Cerebellum (tissue), 5 donors: ENCODE measurements around the genes C9orf152, TXN, ZNF483 and PTGR1.

- PRO-cap, 3 experiments = no peak in any of the 3 experiments
- RAMPAGE, long total RNA = no peak
Observed at GRCh38 chr9:109791295-109791551, 11.2 kb downstream of the PALM2AKAP2 start.

- PRO-cap, 3 experiments = no peak in any of the 3 experiments
- RAMPAGE, long total RNA = no peak
Observed at GRCh38 chr9:109816357-109817127, 36.5 kb downstream of the PALM2AKAP2 start.

- PRO-cap, 3 experiments = no peak in any of the 3 experiments
- RAMPAGE, long total RNA = no peak
Observed at GRCh38 chr9:109907278-109908297, 127.6 kb downstream of the PALM2AKAP2 start.

DNA sequence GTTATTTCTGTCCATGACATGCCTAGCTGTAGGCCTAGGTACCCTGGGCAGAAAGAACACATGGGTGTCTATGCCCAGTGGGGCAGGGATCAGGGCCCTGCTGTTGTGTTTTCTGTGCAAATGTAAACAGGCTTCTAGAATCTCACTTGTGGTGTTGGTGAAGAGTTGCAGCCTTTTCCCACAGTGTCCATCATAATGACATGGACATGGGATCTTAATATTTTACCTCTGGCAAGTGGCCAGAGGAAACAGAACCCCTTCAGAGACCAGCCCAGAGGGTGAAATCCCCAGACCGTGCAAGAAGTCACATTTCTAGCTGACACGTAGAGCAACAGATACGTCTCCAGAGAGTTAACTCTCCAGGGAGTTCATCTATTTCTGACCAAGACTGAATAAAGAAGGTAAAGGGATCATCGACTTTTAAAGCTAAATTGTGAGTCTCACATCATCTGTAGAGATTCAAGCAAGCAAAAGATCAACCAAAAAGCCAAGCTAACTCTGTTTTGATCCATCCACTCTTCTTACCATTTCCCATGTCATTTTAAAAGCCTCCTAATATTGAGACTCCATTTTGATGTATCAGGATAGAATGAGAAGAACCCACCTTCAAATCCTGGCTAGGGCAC, 79.0 kb downstream of the C9orf152 start:
- PRO-cap, 3 experiments = no peak in any of the 3 experiments
- RAMPAGE, long total RNA = no peak

- PRO-cap, 3 experiments = no peak in any of the 3 experiments
- RAMPAGE, long total RNA = no peak
Observed at GRCh38 chr9:110168473-110169108, 39.4 kb downstream of the C9orf152 start.

GRCh38 chr9:110207966-110208549, at the start of gene C9orf152:
Gene C9orf152, minus strand, starts transcription at chr9:110208159.
- PRO-cap, 3 experiments = no peak in any of the 3 experiments
- RAMPAGE, long total RNA = no peak

GRCh38 chr9:110256177-110257253, at the start of gene TXN:
Gene TXN, minus strand, starts transcription at chr9:110256507.
- PRO-cap, 3 experiments = peak in 3 of 3 experiments; most common plus-strand start chr9:110256723 (in 3); most common minus-strand start chr9:110256561 (in 3)
- RAMPAGE, long total RNA = start-site peak on the minus strand at chr9:110256441-110256598, 7,288 and 1,623 reads in 2 replicates

DNA sequence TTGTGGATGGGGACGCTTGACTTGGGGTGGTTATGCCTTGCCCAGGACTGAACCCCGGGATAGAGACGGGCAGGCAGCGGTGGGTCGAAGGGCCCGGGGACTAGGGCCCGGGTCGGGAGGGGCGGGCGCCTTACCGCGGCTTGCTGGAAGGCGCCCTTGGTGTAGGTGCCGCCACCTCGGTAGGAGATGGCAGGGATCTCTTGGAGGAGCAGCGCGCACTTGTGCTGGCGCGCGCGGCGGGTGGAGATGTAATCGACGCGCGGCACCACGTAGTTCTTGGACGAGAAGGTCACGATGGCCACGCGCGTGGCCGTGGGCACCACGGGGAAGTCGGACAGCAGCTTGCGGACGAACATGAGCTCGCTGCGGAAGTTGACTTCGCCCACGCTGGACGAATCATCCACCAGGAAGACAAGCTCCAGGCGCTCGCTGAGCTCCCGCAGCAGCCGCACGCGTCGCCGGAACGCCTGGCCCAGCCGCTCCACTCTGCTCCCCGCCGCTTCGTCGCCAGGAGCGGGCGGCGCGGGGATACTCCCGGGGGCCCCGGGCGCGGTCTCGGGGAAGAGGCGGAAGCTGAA, 573 bp downstream of the SVEP1 start:
- PRO-cap, 3 experiments = peak in 3 of 3 experiments; most common plus-strand start position 272 of the sequence (in 2); most common minus-strand start position 221 of the sequence (in 2)
- RAMPAGE, long total RNA = no peak

DNA sequence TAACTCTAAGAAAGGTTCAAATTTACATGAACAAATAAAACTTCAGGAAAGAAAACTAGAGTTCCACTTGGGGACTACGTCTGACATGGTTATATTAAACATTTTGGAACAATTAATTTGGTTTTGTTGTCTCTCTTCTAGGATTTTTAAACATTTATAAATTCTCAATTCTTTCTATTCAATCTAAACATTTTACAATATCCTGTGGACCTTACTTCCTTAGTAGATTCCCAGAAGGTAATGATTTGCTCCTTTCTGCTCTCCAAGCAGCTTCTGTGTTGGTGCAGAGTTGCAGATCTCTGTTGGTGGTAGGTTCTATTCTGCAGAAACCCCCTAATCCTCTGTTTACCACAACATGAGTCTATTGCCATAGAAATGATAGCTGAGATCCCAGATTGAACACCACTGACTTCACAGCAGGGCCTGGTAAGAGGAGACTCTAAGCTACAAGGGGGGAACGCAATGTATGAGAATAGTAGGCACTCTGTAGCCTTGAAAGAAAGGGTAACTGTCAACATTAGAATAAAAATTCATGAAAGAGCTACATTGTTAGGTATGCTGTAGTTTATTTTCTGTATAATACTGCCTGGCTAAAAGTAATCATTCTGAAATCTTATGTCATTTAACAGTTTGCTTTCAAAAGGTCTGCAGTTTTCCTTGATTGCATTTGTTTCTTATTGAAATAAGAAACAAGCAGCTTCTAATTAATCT, 59.4 kb downstream of the MUSK start:
- PRO-cap, 3 experiments = no peak in any of the 3 experiments
- RAMPAGE, long total RNA = no peak

DNA sequence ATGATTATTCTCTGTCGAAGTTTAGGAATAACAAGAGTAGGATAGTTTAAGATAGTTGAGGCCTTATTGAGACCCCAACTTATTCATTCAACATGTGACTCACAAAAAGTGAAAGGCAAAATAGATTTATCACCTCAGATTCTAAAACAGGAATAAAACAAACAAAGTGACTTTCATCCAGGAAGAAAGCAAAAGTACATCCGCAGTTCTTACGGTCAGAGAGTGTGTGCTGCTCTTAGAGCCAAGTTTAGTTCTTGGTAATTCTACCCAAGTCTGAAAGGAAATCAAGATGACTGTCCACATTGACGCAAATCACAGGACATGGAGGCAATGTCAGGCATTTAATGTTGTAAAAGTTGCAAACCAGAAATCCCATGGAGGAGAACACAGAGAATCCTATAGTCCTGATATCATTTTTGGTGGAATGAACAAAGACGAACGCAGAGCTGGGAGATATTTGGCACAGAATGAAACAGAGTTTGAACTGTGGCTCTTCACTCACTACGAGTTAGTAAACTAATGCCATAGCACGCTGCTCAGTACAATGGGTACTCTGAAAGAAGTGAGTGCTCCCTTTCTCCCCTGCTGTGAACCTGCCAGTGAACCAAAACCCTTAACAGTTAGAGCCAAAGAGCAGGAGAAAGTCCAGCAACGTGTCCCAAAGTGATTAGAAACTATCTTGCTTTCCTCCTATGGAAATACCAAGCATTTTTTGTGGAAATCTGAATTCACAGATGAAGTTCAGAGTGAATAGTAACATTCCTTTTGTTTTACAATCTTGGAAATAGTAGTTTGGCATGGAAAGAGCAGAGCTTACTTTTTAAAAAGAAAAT, 74.2 kb downstream of the MUSK start:
- PRO-cap, 3 experiments = no peak in any of the 3 experiments
- RAMPAGE, long total RNA = no peak

GRCh38 chr9:110777227-110777504, 108.6 kb downstream of the MUSK start:
- PRO-cap, 3 experiments = no peak in any of the 3 experiments
- RAMPAGE, long total RNA = no peak

DNA sequence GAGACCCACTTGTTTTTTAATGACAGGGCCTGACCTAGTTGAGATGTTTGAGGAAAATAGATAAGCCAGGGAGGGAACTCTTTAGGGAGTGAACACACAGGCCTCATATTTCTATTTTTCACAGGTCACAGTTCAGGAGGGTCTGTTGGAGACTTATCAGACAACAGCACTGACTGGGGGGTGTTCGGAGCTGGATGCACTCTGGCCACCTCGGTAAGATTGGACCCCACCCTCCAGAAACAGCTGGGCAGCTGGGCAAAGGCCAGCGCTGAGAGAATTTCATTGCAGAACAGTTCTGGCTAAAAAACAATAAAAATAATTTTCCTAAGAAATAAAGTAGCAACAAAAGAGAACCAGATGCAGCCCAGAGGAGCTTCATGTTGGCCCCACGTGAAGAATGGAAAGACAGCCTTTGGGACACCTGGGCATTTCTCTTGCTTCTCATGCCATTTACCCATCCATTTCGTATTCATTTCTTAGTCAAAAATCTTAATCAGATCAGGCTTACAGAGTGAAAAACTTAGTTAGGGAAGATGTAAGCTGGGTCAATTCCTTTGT, 142.7 kb downstream of the LPAR1 start:
- PRO-cap, 3 experiments = no peak in any of the 3 experiments
- RAMPAGE, long total RNA = no peak

DNA sequence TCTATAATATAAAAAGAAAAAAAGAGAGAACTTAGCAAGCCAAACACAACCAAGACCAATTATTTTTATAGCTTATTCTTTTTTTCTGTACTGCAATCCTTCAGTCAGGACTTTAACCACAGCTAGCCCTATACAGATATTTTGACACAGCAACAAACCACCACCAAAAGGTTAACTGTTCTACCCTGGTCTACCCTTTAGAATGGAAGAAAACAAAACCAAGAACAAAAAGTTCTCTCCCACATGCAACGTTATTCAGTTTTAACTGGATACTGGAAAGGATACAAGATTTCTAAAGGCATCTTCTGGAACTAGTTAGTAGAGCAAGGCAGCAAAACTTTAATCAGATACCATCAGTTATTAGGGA, 32.6 kb downstream of the ECPAS start:
- PRO-cap, 3 experiments = no peak in any of the 3 experiments
- RAMPAGE, long total RNA = no peak

GRCh38 chr9:111524675-111525822, at the start of gene ZNF483:
Gene ZNF483, plus strand, starts transcription at chr9:111525179.
- PRO-cap, 3 experiments = peak in 3 of 3 experiments; most common plus-strand start chr9:111525204 (in 2); most common minus-strand start chr9:111525028 (in 2)
- RAMPAGE, long total RNA = no peak

- PRO-cap, 3 experiments = peak in 3 of 3 experiments; most common plus-strand start chr9:111599473 (in 3); most common minus-strand start chr9:111599396 (in 1)
- RAMPAGE, long total RNA = no peak
Observed at GRCh38 chr9:111598975-111600104, at the start of gene PTGR1. Gene PTGR1, minus strand, starts transcription at chr9:111599647.

- PRO-cap, 3 experiments = no peak in any of the 3 experiments
- RAMPAGE, long total RNA = no peak
Observed at GRCh38 chr9:111656945-111657526, 4.4 kb upstream of the GNG10 start.

DNA sequence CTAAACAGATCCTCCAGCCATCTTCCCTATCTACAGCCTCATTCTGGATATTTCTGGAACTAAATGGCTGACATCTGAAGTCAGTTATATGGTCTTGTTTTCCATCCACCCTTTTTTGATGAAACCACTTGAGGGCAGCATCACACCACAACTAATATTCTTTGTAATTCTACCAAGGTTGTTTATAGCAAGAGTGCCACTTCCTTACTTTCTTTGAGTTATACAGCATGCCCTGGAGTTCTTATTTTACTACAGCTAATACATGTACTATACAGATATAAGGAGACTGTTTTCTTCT, 34.7 kb downstream of the SHOC1 start:
- PRO-cap, 3 experiments = no peak in any of the 3 experiments
- RAMPAGE, long total RNA = no peak

DNA sequence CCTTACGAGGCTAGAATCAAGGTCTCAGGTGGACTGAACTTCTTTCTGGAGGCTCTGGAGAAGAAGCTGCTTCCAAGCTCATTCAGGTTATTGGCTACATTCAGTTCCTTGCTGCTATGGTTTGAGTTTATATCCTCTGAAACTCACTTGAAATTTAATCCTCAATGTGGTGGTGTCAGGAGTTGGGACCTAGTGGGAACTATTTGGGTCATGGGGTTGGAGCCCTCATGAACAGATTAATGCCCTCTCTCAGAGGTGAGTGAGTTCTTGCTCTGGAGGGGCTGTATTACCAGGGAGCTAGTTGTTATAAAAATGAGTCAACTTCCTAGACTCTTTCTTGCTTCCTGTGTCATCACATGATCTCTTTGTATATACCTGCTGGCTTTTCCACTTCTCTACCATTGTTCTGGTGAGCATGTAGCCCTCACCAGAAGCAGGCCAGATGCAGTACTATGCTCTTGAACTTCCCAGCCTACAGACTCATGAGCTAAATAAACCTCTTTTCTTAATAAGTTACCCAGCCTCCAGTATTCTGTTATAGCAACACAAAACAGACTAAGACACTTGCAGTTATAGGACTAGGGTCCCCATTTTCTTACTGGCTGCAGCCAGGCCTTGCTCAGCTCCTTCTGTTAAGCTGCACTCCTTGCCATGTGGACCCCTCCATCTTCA, 127.6 kb downstream of the SUSD1 start:
- PRO-cap, 3 experiments = no peak in any of the 3 experiments
- RAMPAGE, long total RNA = no peak

DNA sequence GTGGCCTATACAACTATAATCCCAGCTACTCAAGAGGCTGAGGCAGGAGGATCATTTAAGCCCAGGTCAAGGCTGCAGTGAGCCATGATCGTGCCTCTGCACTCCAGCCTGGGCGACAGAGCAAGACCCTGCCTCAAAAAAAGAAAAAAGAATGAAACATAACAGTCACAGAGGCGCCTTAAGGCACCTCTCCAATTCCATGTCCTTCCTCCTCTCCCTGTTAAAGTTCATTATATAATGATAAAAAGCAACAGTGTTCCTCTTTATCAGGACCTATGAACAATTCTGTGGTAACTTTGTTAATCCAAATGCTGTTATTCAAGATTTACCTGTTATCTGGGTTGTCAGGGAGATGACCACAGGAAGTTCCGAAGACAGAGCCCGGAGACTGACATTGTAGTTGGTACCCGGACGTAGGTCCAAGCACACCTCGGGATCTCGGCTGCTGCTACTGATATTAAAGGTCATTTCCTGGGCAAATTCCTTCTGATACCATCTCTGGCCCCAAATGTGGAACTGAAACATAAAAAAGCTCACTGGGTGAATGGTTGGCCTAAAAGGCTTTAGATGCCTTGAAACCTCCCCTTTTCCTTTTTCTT, 96.8 kb downstream of the SUSD1 start:
- PRO-cap, 3 experiments = no peak in any of the 3 experiments
- RAMPAGE, long total RNA = no peak

DNA sequence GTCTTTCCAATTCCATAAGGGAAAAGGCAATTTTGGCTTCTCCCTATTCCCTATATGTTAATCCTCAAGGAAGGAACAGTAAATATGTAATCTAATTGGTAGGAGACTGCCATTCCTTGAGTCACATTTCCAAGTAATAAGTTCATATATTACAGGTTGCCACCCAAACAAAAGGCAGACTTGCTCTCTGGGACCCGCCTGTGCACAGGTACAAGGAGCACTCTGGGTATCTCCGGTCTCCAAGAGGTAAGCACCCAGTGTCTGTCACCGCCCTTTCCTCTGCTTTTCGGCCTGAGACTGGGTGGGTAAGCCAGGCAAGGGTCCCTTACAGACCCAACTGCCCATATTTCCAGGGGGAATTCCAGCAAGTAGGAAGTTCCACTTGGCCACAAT, 82.0 kb downstream of the SUSD1 start:
- PRO-cap, 3 experiments = no peak in any of the 3 experiments
- RAMPAGE, long total RNA = no peak